Karpas-422 (cell line): ENCODE measurements around the gene GAP43.

DNA sequence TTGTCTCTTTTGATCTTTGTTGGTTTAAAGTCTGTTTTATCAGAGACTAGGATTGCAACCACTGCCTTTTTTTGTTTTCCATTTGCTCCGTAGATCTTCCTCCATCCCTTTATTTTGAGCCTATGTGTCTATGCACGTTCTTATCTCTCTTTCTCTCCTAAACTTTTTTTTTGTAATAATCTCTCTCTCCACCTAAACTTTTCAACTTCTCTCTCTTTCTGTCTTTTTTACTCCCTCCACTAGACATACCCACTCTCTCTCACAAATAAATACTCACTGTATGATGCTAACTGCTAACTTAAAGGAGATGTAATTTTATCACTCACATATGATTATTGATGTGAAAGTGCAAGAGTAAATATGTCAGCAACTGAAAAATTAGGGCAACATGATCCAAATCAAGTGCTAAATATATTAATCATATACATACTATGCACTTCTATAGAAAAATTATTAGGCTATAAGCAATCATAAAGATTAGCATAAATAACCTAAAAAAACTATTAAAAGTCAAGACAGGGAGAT is 155.2 kb downstream of the ZBTB20 start:
- PRO-cap = no peak
- RAMPAGE, long total RNA = no peak

DNA sequence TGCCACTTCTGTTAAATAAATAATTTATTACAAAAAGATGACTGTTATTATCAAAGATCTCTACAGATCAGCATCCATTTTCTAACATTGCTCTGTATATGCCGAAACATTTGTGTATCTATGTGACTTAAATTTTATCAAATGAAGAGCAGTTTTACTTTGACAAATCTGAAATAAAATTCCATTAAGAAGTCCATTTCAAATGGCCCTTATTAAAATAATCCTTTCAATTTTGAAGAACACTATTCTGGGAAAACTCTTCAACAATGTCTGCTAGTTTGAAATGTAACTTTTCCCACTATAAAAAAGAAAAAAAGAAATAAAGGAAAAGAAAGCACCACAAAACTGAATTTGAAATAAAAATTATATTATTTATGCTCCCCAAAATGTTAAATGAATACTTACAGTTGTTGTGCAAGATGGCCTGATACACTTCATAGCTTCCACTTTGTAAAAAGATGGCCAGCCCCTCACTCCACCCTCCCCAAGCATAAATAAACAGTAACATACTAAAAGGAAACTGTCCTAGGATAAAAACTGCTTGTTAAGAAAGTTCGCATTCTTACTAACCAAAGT is 48.1 kb downstream of the ZBTB20 start:
- PRO-cap = no peak
- RAMPAGE, long total RNA = no peak

DNA sequence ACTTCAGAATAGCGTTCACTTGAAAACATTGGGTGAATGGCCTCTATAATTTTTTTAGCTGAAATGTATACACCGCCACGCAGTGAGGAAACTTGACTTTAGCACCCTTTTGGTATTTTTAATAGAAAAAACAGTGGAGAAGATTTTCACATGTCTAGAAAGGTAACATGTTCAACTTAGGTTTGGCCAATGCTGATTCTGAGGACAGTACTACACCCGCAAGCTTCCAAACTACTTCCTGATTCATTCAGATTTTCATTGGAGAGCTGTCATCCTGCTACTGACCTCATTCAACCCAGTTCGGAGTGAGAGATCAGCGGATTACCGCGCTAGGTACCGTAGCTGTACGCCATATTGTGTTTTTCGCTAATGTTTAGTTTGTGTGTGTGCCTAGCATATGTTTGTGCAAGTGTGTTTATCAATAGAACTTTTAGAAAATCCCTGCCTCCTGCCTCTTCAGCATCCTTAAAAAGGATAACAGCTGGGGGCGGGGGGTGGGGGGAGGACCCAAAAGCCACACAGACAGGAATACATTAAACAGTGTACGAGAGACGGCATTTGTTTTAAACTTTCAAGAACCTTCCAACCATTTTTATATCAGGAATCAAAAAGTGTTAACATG is 1.1 kb downstream of the ZBTB20 start:
- PRO-cap = no peak
- RAMPAGE, long total RNA = no peak

DNA sequence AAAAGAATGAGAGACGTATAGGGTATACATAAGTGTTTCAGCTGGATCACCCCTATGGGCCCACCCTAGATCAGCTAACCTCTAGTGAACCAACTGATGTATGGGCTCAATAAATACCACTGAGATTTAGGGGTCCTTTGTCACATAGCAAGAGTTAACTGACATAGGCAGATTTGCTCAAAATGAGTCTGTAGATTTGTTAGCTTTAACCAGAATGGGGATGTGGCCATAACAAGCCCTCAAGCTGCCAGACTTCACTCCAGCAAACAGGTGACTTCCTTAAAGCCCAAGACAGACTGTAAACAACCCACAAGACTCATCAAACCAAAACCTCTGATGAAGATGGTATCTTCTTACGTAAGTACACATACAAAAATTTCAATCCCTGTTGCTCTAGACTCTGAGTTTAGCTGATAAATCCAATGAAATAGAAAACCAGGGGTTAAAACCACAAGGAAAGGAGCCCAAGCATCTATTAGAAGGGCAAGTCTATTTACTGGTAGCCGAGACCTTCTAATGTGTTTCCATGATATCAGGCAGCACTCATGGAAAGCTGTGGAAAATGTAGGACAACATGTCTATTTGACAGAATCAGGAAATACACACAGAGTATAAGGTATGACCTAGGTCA is 18.2 kb upstream of the ZBTB20 start:
- PRO-cap = no peak
- RAMPAGE, long total RNA = no peak

DNA sequence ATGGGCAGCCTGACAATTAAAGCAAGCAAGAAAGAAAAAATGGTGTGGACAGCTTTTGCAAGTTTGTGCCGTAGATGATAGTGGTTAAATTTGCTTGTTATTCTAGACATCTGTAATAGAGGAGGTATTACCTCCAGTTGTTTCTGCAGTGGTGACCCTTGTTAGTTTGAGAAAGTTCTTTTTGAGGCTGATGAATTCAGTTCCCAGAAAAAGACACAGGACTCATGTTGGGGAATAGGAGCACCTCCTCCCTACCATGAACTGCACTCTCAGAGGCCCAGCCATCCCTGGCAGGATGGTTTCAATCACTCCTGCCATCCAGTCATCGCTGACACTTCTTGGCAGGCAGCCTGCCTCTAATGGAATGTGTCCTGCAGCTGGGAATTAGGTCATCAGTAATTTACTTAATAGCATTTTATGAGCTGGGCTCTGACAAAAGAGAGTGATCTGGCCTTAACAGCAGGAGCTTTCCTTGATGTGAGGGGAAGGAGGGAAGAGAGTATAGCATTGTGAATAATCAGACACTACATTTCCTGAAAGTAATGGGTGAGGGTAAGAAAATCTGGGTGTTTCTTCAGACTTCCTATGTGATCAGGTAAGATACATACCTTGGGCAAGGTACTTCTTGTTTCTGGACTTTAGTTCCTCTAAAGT is 104.9 kb upstream of the GAP43 start:
- PRO-cap = no peak
- RAMPAGE, long total RNA = no peak

DNA sequence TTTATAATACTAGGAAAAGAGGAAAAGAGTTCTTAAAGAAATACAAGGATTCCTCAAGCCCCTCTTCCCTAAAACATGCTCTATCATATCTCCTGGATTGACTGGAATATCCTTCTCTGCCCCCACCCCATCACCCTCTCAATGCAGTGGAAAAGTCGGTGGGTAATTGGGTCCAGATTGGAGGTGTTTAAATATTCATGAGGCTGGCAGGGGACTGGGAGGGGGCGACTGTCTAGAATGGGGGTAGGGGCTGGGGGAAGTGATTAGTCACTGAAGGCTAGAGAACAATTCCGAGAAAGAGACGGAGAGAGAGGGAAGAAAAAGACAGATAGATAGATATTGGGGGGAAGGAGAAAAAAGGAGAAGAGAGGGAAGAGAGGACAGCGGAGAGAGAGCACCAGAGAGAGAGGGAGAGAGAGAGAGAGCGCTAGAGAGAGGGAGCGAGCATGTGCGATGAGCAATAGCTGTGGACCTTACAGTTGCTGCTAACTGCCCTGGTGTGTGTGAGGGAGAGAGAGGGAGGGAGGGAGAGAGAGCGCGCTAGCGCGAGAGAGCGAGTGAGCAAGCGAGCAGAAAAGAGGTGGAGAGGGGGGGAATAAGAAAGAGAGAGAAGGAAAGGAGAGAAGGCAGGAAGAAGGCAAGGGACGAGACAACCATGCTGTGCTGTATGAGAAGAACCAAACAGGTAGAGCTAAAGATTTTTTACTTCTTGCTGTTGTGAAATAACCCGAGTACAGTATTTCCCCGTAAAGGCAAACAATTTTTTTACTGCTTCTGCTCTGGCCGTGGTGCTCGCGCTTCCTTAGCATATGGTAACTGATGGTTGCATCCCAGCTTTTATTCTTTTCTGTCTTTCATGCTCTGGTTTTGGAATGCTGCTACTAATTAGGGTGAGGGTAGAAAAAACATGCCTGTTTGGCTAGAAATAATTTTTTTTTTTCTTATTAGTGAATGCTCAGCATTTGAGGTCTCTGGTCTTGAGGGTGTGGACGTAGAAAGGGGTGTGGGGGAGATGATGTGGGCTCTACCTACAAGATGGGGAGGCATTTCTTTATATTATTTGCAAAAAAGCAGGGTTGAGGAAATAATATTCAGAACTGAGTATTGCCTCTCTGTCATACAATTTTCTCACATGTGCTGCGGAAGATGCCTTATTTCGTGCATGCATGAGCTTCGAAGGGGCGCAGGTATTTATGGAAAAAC is at the start of gene GAP43:
TSS of gene GAP43 (plus strand) at position 476 of the 1,203 bp plus-strand sequence.
- PRO-cap = no peak
- RAMPAGE, long total RNA = no peak

DNA sequence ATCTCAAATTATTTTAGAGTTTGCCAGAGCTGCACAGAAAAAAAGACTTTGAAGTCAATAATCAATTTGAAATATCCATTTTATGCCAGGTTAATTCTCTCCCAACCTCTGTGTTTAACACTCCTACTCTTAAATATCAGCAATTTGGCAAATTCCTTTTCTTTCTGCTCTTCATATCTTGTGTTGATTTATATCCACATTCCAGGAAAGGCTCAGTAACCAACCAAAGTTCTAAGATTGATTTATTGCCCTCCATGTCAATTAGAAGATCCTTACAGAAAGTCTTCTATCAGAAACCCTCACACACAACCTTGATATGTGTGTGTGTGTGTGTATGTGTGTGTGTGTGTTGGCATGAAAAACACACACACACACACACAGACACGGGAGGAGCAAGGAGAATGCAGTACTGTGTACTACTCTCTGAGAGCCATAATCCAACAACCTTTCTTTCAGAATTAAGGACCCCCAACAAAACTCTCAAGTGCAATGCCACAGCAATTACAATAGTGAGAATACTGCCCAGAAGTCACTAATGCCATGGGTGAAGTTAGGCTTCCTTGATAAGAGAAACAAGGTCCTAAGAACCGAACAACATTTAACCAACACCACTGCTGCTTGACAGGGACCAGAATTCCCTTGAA is 1.1 kb downstream of the LSAMP start:
- PRO-cap = no peak
- RAMPAGE, long total RNA = no peak

DNA sequence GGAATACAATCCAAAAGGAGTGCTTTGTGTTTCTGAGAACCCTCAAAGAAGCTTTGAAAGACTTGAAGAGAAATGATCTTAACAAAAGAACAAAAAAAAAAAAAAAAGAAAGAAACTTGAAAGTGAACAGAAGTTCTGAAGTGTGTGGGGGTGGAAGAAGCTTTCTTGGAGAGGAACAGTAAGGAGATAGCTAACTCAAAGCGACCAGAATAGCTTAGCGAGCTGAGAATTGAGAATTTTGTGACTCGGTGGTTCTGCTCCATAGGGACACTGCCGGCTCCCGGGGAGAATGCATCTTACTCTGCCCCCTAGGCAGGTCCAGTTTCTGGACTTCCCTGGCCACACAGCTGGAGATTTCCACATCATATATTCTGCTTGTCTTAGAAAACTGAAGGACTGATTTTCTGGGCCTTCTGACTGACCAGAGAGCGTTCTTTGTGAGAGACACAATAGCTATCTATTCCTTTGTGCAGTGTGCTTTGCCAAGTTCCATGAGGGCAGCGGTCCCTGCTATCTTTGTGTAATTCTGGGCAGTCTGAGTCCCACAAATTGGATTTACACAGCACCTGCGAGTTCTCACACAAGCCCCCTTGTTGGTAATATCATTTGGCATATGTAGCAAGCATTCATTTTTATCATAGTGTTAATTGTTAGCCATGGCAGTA is 952.8 kb upstream of the LSAMP start:
- PRO-cap = no peak
- RAMPAGE, long total RNA = no peak

GRCh38 chr3:119329401-119330408 is 35.5 kb downstream of the ARHGAP31 start:
- PRO-cap = no peak
- RAMPAGE, long total RNA = no peak

DNA sequence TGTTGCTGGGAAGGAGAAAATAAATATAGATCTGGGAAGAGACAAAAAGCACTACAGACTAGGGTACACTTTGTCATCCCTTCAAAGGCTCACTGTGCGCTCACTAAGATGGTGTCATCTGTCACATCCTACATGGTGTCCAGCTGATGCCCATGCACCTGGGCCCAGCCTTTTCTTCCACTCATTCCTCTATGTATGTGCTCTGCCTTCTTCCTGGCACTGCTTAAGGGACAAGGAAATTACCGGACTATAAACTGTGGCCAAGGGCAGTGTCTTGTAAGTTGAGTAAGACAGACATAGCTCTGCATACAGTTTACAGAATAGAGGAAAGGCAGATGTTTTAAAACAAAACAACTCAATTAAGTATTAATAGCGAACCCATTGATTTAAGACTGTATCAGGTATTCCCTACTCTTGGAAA is 52.9 kb downstream of the ARHGAP31 start:
- PRO-cap = no peak
- RAMPAGE, long total RNA = no peak

DNA sequence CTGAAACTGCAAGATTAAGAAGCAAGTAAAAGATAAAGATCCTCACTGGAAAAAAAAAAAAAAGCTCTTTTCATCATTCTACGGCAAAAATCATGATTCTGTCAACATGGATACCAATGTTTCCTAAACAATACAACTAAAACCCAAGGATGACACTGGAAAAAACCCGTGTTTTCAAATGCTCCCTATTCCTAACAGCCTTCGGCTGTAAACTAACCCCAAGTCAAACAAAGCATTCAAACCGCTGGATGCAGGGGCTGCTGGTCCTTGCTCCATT is 632 bp downstream of the TMEM39A start:
- PRO-cap = no peak
- RAMPAGE, long total RNA = no peak

DNA sequence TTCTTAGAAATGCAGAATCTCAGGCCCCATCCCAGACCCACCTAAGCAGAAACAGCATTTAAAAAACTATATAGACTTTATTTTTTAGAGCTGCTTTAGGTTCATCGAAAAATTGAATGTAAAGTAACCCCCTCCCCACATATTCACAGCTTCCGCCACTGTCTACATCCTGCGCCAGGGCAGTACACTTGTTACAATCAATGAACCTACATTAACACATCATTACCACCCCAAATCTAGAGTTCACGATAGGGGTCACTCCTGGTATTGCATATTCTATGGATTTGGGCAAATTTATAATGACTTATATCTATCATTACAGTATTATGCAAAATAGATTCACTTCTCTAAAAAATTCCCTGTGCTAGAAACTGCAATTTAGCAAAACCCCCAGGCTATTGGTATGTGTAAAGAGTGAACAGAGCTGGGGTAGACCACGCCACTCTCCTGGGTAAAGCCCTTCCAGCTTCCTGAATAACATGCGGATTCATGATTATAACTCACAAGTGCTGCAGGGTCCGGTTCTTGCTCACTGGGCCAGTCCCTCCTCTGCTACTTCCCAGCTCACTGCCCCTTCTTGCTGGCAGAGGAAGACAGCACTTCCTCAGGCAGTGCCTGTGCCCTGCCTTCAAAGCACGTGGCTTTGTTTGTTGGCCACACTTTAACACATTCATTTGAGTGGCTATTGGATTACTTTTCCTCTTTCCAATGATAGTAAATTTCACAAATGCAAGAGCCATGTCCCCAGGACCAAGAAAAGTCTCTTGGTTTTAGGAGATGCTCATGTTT is 4.2 kb downstream of the CD80 start:
- PRO-cap = no peak
- RAMPAGE, long total RNA = no peak

DNA sequence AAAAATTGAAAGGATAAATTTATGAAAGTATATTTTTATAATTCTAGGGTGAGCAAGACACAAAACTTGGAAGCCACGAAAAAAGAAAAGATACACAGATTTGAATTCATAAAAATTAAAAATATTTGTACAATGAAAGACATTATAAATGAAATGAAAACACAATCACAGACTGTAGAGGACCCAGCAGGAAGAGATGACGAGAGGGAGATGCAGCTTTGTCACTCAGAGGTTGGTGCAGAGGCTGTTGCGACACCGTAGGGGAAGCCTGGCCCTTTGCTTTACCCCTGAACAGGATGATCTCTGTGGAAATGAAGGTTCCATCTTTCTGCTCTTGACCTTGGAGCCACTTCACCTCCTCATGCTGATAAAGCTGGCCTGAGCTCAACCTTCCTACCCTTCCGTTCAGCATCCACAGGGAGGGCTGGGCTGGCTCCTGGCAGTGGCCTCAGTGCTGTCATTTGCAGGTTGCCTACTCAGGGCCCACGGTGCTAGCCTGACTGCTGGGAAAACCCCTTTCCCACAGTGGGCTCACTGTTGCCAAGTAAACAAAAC is 2.9 kb upstream of the CD80 start:
- PRO-cap = no peak
- RAMPAGE, long total RNA = no peak

- PRO-cap = no peak
- RAMPAGE, long total RNA = no peak
Measured at GRCh38 chr3:119562744-119563278, 3.4 kb upstream of the CD80 start.

GRCh38 chr3:119651992-119652834 is 8.2 kb downstream of the POPDC2 start:
- PRO-cap = no peak
- RAMPAGE, long total RNA = no peak

GRCh38 chr3:119665007-119665460 is 4.6 kb upstream of the POPDC2 start:
- PRO-cap = no peak
- RAMPAGE, long total RNA = no peak

GRCh38 chr3:119825091-119826378 is 43.6 kb downstream of the NR1I2 start:
- PRO-cap = no peak
- RAMPAGE, long total RNA = no peak

DNA sequence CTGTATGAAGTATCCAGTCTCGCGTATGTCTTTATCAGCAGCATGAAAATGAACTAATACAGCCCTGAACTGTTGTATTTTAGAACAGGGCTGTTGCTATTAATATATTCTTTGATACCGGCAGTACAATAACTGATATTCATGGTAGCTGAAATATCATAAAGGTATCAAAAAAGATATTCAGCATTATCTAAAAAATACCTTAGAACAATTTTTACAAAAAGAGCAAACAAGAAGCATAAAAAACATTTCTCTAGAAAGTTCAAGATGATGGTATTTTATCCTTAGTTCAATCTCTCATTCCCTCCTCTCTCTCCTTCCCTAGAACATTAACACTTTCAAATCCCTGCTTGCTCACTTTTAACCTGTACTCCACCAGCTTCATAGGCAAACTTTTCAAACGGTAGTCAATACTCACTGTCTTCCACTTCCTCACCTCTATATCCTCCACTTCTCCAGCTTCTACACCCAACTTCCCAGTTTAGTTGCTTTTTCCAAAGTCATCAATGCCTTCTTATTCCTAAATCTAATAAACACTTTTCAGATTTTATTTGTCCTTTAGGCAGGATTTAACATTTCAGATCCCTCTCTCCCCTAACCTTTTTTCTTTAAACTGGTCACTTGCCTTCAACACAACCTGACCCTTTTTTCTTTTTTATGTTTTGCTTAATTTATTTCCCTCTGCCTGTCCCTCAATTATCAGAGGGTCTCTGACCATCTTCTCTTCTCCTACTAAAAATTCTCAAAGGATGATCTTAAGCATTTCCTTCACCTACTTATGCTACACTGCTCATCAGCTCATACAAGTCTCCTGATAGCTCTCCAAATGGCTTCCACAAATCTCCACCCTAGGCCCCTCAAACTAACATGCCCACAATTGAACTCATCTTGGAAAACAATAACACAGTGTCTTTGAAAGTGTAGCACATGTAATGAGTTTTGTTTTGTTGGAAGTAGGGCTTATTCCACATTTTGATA is 40.0 kb downstream of the GSK3B start:
- PRO-cap = no peak
- RAMPAGE, long total RNA = no peak

DNA sequence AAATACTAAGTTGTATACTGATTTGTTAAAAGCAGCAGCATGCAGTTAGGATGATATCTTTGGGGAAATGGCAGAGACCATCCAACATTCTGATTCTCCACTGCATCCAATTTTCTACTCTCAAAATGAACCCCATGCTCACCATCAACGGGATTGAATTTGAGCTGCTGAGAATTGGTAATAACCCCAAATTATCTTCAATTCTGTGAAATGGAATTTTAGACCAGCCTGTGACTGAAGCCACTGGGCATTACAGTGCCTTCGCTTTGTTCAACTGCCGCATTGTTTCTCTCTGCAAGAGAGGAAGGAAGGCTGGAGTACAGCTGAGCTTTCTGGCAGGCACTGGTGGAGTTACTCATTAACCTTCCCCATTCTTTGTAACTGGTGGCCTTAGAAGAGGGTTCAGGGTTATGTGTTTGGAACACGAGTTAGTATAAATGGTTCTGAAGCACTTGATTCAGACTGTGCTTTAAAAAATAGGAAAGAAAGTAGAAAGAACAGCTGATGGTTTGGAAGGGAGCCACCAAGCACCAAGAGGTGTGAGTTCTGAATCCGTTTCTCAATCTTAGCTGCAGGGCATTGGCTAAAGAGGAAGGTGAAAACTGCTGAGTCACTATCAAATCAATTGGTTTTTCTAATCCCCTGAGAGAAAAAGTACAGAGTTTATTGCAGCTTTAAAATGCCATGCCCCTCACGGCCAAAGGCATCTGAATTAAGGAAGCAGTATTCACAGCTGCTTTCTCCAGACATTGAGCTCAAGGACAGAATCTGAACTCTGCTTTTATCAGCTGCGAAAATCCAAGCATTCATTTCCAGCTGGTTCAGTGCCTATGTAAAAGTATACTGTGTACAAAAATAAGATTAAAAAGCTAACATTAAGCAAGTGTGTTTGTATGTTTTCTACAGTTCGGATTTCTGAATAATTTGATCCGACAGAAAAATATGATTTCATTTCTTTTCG is 3.6 kb downstream of the HGD start:
- PRO-cap = no peak
- RAMPAGE, long total RNA = no peak

GRCh38 chr3:120679073-120679659 is 2.9 kb downstream of the HGD start:
- PRO-cap = no peak
- RAMPAGE, long total RNA = no peak